RPMI7951 (cell line): ENCODE measurements around the gene NDUFB1.

- RAMPAGE, long total RNA, result no peak
Observed at GRCh38 chr14:89397509-89398016, 19.5 kb downstream of the FOXN3 start.

- RAMPAGE, long total RNA, result no peak
Observed at GRCh38 chr14:89575341-89575764, 158.3 kb upstream of the FOXN3 start.

- RAMPAGE, long total RNA, result no peak
Observed at GRCh38 chr14:89701028-89702186, 253.1 kb downstream of the EFCAB11 start.

- RAMPAGE, long total RNA, result no peak
Observed at GRCh38 chr14:89957803-89958257, 2.1 kb downstream of the TDP1 start.

DNA sequence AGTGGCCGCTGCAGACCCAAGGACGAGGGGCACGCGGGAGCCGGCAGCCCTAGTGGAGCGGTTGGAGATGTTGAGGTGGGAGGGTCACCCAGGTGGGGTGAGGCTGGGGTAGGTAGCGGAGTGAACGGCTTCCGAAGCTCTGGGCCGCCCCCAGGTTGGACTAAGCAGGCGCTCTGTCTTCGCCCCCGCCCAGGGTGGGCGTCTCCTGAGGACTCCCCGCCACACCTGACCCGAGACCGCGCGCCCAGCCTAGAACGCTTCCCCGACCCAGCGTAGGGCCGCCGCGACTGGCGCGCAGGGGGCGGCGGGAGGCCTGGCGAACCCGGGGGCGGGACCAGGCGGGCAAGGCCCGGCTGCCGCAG, 264 bp upstream of the CALM1 start:
- RAMPAGE, long total RNA, result no peak

GRCh38 chr14:90397283-90398310, 768 bp downstream of the CALM1 start:
- RAMPAGE, long total RNA, result no peak

- RAMPAGE, long total RNA, result no peak
Observed at GRCh38 chr14:90401904-90402505, 5.2 kb downstream of the CALM1 start.

GRCh38 chr14:90545936-90546603, 149.2 kb downstream of the CALM1 start:
- RAMPAGE, long total RNA, result no peak

DNA sequence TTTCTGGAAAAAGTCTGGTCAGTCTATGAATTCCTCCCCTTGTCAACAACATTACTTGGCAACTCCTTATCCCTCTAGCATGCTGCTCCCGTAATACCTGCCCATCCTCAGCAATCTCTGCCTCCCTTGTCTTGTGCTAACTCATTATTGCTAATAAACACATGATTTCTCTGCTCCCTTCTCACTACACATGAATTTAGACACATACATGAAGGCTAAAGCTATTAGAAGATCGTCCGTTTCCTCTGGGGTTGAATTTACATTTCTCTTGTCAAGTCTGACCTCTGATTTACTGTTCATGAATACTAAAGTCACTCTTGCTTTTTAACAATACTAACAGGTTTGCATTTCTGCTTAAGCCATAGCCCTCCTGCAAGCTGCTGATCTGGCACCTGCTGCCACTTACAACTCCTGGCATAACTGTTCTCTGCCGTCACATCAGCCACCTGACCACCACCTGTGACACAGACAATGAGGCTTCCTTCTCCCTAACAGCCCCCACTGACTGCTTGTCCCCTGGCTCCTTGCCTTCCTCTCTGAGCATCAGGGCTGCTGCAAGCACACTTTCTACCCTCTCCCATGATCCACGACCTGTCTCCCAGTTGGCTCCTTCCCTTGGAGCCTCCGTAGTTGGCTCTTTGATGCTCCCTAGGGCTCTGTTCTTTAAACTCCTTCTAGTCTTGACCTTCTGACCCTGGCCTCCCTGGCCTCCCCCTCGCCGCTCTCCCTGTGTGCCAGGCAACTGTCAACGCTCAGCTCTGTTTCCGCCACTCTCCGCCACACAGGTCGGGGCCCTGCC, 177.7 kb downstream of the CALM1 start:
- RAMPAGE, long total RNA, result no peak

GRCh38 chr14:90675302-90675805, 140.9 kb downstream of the TTC7B start:
- RAMPAGE, long total RNA, result no peak

- RAMPAGE, long total RNA, result no peak
Observed at GRCh38 chr14:90801297-90801598, 15.0 kb downstream of the TTC7B start.

DNA sequence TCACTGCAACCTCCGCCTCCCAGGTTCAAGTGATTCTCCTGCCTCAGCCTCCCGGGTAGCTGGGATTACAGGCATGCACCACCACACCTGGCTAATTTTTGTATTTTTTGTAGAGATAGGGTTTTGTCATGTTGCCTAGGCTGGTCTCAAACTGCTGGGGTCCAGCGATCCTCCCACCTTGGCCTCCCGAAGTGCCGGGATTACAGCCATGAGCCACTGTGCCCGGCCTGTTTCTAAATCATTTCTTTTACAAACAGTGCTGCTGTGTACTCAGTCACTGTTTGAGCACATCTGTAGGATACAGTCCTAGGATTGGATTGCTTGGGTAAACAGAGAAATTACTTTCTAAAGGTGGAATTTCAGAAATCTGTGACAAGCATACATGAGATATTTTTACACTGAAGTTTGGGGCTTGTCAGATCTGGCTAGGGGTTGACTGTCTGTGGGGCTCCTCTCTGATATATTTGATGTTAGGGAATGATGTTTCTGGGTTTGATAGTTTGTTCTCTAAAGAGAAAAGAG, 42.4 kb downstream of the DGLUCY start:
- RAMPAGE, long total RNA, result no peak

GRCh38 chr14:91342265-91342754, 75.3 kb downstream of the CCDC88C start:
- RAMPAGE, long total RNA, result no peak

- RAMPAGE, long total RNA, result no peak
Observed at GRCh38 chr14:91378323-91378560, 39.4 kb downstream of the CCDC88C start.

DNA sequence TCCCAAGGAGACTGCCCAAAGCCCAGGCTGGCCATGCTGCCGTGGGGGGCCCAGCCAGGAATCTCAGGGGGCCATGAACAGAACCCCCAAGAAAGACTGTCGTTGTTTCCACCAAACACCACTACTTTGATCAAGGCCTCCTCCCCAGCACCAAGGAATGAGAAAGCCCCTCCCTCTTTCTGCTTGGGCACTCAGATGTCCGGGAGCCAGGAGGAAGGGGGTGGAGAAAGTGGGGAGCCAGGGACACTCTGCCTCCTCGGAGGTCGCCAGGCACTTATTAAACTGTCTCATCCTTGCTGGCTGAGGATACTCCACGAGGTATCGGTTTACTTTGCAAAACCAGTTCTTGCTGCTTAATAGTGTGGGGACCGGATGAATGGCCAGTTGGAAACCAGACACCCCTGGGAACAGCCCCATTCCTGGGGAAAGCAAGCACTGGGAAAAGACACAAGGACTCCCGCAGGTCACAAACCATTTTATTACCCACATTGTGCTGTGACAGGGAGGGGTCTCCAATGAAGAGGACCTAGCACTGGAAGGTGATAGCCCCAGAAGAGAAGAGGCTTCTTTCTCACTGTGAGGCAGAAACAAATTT, 34.2 kb downstream of the CCDC88C start:
- RAMPAGE, long total RNA, result no peak

DNA sequence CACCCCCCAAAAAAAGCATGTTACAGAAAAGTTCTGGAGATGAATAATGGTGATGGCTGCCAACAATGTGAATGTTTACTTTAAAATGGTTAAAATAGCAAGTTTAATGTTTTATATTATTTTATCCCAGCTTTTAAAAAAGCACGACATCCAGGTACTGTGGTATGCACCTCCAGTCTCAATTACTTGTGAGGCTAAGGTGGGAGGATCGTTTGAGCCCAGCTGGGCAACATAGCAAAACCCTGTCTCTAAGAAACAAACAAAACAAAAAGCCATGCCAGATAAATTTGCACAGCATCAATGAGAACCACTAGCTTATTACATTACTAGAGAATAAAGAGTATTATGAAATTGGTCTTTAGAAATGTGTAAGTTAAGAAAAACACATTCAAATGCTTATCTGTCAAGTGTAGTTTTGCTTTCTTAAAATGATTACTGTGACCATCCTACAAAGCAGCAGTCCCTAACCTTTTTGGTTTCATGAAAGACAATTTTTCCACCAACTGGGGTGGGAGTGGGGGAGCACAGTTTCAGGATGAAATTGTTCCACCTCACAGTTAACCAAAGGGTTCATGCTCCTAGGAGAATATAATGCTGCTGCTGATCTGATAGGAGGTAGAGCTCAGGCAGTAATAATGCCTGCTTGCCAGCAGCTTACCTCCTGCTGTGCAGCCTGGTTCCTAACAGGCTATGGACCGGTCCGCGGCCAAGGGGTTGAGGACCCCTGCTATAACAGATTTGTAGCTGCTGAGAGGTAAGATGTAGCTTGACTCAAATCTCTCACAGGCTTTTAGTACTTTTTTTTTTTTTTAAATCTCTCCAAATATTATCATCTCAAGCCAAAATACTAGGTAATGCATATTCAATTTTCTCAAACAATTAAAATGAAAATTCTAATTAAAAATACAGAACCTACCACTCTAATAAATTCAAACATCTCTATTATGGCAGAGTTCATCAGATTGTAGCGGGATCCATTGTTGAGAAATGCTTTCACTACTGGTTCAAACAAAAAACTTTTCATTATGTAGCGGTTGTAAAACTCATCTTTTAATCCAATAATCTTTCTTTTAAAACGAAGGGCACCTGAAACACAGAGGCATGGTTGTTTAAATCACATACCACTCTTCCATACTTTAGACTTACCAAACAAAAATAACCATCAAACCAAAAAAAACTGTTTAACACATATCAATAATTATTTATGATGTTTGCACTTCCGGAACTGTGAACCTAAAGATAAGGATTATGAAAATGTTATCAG, 45.3 kb downstream of the PPP4R3A start:
- RAMPAGE, long total RNA, result no peak

GRCh38 chr14:91755448-91755957, 23.6 kb upstream of the CATSPERB start:
- RAMPAGE, long total RNA, result no peak

DNA sequence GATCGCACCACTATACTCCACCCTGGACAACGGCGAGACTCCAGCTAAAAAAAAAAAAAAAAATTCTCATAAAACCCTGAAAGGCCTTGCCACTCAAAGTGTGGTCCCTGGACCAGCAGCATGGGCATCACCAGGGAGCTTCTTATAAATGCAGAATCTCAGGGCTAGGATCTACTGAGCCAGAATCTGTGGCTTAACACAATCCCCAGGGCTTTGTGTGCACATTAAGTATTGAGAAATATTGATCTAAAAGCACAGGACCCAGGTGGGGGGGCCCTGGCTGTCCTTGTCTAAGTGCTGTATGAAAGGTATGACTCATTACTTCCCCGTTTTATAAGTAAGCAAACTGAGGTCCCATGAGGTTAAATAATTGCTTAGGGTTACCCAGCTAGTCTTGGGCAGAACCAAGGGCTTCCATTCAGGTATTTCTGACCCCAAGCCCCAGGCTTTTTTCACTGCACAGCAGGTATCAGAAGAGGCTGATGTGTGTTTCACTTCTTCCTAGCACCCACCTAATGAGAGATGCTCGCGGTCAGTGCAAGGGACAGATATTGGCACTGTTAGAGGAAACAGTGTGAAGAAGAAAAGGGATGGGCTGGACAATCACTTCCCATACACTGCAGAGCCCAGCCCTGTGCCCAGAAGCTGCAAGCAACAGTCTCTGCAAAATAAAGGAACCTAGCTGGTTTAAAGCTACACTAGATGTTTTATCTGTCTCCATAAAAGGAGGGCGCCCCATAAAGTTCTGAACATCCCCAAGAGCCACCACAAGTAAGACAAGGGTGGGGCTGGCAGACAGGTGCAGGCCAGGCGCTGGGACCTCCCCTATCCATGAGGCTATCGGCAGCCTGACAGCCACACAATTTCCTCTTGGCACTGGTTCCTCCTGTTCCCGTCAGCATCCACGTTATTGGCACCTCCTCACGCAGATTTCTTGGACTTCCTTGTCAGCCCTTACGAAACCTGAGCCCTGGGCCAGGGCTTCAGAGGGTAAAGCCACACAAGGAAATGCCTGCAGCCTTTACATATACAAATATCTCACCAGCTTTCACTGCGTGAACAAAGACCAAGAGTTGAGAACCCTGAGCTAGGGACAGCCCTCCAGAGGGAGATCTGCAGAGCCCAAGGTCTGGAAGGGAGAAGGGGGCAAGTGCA, 4.8 kb upstream of the TC2N start:
- RAMPAGE, long total RNA, result no peak

- RAMPAGE, long total RNA, result no peak
Observed at GRCh38 chr14:91890220-91890719, 22.9 kb upstream of the TC2N start.

GRCh38 chr14:92120889-92121767, at the start of gene NDUFB1:
TSS of gene NDUFB1 (minus strand) at chr14:92121706.
- RAMPAGE, long total RNA, result start-site peak on the minus strand at chr14:92121675-92121733, 178 and 52 reads in 2 replicates